ENCODE data around the genes H3C11 and ZSCAN26.

DNA sequence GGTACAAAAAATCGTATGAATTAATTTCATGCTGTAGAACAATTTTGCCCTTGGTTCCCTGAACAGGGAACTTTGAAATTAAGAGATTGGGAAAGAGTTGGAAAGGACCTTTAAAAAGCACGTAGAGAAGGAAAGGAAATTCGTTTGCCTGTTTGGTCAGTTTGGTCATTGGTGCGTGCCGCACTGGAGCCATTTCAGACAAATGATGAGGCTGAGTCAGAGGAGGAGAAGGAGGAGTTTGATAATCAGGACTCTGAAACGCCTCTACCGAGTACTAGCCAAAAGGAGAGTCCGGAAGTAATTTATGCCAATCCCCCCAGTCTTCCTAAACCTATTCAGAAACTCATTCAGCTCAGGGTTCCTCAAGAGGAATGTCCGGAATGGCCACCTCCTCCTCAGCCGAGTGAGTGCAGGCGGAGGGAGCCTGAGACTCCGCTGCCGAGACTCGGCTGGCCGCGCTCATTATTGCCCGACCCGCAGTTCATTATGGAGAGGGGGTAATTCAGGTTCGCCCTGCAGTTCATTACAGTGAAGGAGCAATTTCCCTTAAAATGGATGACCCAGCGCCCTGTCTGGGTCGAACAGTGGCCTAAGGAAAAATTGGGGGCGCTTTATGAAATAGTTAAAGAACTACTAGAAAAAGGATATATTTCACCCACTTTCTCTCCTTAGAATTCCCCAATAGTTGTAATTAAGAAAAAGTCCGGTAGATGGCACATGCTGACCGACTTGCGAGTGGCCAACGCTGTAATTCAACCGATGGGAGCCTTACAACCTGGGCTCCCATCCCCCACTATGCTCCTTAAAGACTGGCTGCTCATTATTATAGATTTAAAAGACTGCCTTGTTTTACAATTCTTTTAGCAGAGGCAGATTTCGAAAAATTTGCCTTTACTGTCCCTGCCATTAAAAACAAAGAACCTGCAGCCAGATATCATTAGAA lies 41.7 kb downstream of the H2AC12 start:
- PRO-cap = bidirectional peak, plus-strand start at position 338 of the sequence, minus-strand start at position 195 of the sequence
- RAMPAGE, long total RNA, 4 experiments = no peak in any of the 4 experiments

- PRO-cap = unidirectional peak, plus-strand start at chr6:27268106
- RAMPAGE, long total RNA, 4 experiments = no peak in any of the 4 experiments
Observed at GRCh38 chr6:27267865-27268305, 20.4 kb downstream of the PRSS16 start.

DNA sequence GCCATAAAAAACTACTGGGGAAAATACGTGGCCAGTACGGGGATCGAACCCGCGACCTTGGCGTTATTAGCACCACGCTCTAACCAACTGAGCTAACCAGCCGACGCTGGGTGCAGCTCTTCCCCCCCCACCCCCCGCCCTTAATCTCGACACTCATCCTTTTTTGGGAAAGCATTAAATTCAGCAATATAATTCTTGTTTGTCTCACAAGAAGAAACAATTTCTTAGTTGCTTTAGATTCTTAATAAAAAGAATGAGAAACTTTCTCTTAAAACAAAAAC lies 27.6 kb downstream of the PRSS16 start:
- PRO-cap = no peak
- RAMPAGE, long total RNA, 4 experiments = no peak in any of the 4 experiments

DNA sequence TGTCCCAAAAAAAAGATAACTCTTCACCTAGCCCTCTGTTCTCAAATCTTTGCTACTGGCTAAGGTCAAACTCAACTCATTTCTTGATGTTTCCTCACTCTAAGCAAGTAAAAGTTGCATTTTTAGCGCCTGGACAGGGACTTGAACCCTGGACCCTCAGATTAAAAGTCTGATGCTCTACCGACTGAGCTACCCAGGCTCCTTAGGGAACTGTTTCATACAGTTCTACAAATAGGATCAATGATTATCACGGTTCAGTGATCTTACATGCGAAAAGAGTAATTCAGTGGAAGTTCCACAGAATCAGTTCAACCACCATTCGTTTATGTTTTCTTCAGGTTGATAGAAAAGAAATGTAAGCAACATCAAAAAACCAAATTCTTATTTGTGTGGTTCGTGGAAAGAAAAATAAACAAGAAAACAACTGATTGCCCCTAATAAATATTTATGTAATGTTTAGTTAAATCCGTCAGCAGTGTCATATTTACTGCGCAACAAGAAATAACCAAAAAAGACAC lies 22.9 kb upstream of the POM121L2 start:
- PRO-cap = no peak
- RAMPAGE, long total RNA, 4 experiments = no peak in any of the 4 experiments

- PRO-cap = bidirectional peak, plus-strand start at chr6:27472517, minus-strand start at chr6:27472410
- RAMPAGE, long total RNA, 4 experiments = no peak in any of the 4 experiments
Observed at GRCh38 chr6:27472074-27472604, 766 bp downstream of the ZNF184 start.

DNA sequence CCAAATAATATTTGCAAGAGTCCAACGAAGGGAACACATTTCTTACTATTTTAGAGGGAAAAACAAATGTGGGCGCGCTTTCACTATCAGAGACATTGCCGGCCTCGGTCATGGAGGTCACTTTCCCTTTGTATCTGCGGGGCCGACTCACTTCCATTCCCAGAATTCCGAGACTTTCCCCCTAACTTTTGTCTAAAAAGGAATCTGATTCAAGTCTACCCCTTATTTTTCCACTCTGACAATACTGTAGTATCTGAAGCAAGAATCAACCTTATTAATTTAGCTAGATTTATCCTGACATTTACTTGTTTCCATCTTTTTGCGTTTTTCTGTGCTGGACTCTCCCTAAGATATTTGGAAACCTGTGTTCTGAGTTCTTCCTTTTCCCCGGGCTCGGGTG lies 71.8 kb upstream of the ZNF184 start:
- PRO-cap = no peak
- RAMPAGE, long total RNA, 4 experiments = no peak in any of the 4 experiments

DNA sequence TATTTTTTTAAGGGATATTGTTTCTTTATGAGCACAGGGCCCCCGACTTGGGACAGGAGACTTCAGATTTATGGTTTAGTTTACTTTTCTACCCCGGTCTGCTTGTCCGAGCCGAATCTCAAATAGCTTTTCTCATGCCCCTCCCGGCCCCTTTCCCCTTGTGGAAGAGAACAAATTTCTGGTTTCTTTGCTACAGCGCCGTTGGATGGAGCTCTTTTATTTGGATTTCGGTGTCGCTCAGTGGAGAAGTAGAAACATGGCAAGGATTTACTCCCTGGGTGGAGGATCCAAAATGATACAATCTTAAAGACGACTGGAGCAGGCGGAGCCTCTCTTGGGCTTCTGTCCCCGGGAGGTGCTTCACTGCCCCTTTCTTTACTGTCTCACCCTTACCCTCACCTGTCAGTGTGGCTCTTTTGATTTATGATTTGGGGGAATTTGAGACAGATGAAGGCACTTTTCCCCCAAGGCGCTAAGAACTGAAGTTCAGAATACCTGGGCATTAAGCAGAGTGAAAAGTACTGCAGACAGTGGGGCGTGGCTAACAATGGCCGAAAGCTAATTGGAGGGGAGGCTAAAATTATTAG lies 144.8 kb upstream of the ZNF184 start:
- PRO-cap = no peak
- RAMPAGE, long total RNA, 4 experiments = no peak in any of the 4 experiments

- PRO-cap = no peak
- RAMPAGE, long total RNA, 4 experiments = no peak in any of the 4 experiments
Observed at GRCh38 chr6:27618223-27618440, 145.2 kb upstream of the ZNF184 start.

- PRO-cap = no peak
- RAMPAGE, long total RNA, 4 experiments = no peak in any of the 4 experiments
Observed at GRCh38 chr6:27650806-27651150, 157.0 kb downstream of the H2BC13 start.

DNA sequence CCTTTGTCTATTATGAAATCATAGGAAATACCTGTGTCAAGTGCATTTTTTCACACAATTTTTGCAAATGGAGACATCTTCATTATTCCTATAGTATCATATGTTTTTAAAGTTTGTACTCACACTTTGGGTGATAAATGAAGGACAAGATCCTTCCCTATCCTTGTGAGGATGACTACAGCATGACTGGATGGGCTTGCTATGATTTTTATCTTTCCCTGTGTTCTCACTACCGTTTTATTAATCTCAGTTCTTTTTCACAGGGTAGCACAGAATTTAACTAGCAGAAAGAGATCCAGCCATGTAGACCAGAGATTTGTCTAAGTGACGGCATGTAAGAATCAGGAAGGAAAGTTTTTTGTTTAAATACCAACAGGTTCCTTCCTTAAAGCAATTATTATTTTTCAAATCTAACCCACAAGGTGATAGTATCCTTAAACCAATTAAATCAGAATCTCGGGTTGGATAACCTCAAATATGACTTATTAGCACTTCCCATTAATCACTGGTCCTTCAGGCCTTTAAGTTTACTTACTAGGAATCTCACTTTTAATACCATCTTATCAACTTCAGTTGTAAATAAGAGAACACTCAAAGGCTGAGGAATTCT lies 1.4 kb downstream of the H4C12 start:
- PRO-cap = no peak
- RAMPAGE, long total RNA, 4 experiments = no peak in any of the 4 experiments

- PRO-cap = bidirectional peak, plus-strand start at chr6:27872111, minus-strand start at chr6:27872110; bidirectional peak, plus-strand start at chr6:27872448, minus-strand start at chr6:27872346
- RAMPAGE, long total RNA, 4 experiments = start-site peak on the minus strand in 2 of 4 experiments, at chr6:27872128-27872351 at its widest, 33 to 890 reads per replicate
Observed at GRCh38 chr6:27871709-27872618, at the start of gene H3C11. Gene H3C11, minus strand, starts transcription at chr6:27872346.

DNA sequence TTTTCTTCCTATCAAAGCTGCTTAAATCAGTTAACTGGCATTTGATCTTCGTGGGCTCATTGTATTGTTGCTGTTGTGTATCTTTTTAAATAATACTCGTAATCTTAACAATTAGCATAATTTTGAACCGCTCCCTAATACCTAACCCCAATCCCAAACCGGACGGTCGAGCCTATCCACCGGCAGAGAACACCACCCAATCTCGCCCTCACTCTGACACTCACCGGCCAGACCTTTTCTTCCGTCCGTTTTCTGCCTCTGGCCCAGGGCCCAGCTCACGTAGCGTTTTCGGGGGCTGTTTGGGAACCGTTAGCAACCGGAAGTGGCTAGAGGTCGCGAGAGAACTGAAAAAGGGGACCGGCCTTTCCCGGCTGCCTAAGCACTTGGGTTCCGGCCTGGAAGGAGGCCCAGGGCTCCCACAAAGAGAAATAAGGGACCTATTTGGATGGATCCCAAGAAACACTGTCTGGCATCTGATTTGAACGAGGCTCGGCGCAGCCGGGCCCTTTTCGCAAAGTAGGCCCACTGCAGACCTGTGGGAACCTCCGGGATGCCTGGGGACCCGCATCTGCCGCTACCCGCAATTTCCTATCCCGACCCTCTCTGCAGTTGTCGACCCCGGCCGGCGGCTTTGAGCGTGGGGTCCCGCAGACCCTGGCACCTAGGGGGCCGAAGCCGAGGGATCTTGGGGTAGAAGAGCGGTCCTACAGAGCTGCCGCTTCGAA lies 5.0 kb upstream of the ZKSCAN8 start:
- PRO-cap = bidirectional peak, plus-strand start at position 465 of the sequence, minus-strand start at position 260 of the sequence
- RAMPAGE, long total RNA, 4 experiments = start-site peak on the minus strand in 2 of 4 experiments, centred at positions 259 to 322 of the sequence, 14 to 20 reads per replicate

- PRO-cap = no peak
- RAMPAGE, long total RNA, 4 experiments = no peak in any of the 4 experiments
Observed at GRCh38 chr6:28207572-28207956, 17.5 kb upstream of the ZSCAN9 start.

GRCh38 chr6:28218414-28219437 lies 6.3 kb upstream of the ZSCAN9 start:
- PRO-cap = bidirectional peak, plus-strand start at chr6:28219012, minus-strand start at chr6:28218969; unidirectional peak, minus-strand start at chr6:28219110
- RAMPAGE, long total RNA, 4 experiments = no peak in any of the 4 experiments

DNA sequence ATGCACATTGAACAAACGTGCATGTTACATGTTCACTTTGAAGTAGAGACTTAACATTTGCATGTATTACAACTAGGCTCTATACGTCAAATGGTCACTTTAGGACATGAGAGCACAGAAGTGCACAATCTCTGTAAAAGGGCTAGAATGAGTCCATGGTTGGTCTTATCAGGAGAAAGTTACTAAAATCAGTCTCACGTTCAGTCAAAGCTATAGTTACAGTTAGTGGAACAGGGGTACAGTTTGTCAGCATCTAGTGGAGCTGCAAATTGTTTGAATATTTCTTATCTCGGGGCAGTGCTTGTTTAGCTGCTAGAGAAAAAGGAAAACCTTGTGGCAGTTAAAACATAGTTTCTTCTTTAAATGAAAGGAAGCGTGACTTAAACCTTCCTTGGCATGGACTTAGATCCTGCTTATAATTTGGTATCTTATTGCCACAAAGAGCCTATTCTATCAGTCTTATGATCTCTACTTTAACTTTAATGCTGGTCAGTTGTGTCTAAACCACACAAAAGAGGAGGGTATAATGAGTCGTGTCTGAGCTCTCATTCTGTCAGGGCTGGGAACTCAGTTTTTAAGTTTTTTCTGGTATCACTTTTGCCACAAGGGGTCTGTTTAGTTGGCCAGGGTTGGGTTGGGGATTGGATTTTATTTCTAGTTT lies 4.5 kb upstream of the ZSCAN9 start:
- PRO-cap = no peak
- RAMPAGE, long total RNA, 4 experiments = no peak in any of the 4 experiments

- PRO-cap = no peak
- RAMPAGE, long total RNA, 4 experiments = no peak in any of the 4 experiments
Observed at GRCh38 chr6:28252788-28253015, 633 bp upstream of the ZKSCAN4 start.

DNA sequence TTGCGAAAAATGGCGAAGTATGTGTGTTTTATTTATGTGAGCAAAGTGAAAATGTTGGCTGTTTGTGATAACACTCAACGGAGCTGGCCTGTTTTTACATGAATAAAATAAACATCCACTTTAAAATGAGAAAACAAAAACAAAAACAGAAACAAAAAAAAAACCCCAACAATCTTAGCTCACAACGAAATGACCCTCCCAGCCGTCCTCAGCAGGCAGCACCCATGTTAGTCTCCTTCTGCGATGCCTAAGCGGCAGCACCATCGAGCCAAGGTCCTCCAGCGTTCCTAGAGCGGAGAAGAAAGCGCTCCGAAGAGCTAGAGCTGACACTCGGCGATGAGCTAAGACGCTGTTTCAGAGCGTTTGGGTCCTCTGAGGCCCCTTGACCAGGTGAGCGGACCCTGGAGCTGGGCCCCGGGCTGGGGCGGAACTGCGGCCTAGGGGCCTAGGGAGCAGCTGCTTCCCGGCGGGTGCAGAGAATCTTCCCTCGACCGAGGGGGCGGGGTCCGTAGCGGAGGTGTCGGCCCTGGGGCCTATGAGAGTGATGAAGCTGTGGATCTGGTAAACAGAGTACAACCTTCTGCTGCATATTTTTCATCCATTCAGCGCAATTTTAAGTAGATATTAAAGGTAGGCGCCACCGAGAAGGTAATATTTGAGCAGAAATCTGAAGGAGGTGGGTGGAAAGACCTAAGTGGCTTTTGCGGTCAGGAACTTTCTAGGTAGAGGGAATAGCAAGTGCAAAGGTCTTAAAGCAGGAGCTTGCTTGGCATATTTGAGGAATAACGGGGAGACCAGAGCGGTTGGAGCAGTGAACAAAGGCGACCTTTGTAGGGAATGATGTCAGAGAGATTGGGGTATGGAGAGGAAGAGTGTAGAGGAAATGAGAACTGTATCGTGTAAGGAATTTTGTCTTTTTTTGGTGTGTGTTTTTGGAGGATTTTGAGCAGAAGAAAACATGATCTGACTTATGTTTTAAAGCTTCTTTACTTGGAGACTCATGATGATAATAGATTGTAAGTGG lies at the start of gene ZSCAN26:
TSS of gene ZSCAN26 (plus strand) at position 320 of the 1,024 bp plus-strand sequence.
- PRO-cap = bidirectional peak, plus-strand start at position 263 of the sequence, minus-strand start at position 245 of the sequence; bidirectional peak, plus-strand start at position 538 of the sequence, minus-strand start at position 432 of the sequence
- RAMPAGE, long total RNA, 4 experiments = start-site peak on the plus strand in 4 of 4 experiments, centred at positions 305 to 531 of the sequence, 32 to 550 reads per replicate

- PRO-cap = no peak
- RAMPAGE, long total RNA, 4 experiments = no peak in any of the 4 experiments
Observed at GRCh38 chr6:28802362-28803158, 121.2 kb downstream of the TRIM27 start.

DNA sequence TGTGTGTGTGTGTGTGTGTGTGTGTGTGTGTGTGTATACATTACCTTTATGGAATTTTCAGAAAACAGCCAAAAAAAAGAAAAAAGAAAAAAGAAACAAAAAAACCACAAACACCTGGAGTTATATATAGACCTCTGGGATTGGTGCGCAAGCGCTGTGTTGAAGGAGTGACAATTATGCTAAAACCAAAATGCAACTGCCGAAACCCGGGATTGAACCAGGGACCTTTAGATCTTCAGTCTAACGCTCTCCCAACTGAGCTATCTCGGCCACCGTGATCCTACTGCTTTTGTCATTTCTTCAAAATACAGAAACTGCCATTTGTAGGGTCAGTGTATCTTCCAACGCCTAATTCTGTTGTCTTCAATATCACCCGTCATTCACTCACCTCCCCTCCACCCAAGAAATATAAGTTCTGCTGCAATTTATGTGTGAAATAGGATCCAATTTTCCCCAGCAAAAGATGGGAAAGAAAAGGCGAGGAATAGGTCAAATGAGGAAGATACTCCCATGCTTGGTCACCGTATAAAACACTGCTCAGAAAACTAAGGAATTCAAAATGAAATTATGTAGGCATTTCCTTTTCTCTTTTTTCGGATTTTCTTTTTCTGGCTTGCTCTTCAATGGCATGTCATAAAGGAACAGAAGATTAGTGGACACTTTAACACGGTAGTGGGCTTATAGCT lies 116.0 kb downstream of the TRIM27 start:
- PRO-cap = no peak
- RAMPAGE, long total RNA, 4 experiments = no peak in any of the 4 experiments

DNA sequence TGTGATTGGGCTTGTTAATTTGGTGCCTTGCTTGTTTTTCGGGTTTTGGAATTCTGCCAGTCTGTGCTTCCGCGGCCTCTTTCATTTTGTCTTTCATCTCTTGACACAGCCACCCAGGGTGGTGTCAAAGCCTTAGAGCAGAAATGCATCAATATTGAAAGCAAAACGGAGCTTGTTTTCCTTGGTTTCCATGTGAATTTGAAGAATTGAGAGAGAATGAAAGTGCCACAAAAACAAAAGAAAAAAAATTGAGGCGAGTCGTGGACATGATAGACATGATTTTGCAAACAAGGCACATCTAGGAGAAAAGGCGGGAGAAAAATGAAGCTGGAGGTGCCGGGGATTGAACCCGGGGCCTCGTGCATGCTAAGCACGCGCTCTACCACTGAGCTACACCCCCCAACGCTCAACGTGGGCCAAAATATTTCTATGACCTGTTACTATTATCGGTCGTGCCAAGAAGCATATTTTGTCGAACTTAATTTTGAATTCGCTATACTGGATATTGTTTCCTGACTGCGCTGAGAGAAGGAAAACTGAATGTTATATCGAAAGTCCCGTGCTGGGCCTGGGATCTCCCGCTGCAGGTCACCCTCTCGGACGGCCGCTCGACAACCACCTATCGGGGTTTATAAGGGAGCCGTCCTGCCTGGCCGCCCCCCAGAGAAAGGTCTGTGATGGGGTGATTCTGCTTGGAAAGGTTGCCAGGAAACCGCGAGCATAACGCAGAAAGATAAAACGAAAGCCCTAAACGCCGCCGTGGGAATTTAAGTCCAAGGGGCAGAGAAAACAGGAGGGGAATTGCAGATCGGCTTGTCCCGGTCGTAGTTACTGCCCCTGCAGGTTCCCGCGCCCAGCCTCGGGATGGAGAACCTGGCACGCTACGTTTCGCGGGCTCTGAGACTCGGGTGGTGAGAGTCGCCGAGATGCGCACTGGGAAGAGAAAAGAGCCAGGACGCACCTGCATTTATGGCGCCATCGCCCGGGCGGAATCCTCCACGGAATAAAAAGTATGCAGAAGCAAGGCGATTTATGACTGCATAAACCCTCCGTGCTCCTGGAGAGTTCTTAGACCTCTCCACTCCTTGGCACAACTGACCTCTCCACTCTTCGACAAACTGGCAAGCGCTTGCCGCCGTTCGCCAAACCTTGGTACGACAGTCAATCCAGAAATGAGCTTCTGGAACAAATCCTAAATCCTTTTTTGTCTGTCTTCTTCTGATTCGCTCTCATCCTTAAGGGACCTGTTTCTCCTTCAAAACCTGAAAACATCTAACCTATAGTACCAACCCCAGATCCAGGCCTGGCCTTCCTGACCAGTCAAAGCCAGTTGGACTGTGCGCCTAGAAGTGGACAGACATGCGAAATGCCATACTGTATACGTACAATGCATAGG lies 59.9 kb downstream of the TRIM27 start:
- PRO-cap = unidirectional peak, minus-strand start at position 404 of the sequence
- RAMPAGE, long total RNA, 4 experiments = no peak in any of the 4 experiments

All from esophagus squamous epithelium (tissue), 4 donors.